LHCN-M2 (cell line): ENCODE measurements around the genes SVEP1, LPAR1, OR2K2 and PTGR1.

- RAMPAGE, long total RNA = no peak
Measured at GRCh38 chr9:109861426-109861681, 81.4 kb downstream of the PALM2AKAP2 start.

DNA sequence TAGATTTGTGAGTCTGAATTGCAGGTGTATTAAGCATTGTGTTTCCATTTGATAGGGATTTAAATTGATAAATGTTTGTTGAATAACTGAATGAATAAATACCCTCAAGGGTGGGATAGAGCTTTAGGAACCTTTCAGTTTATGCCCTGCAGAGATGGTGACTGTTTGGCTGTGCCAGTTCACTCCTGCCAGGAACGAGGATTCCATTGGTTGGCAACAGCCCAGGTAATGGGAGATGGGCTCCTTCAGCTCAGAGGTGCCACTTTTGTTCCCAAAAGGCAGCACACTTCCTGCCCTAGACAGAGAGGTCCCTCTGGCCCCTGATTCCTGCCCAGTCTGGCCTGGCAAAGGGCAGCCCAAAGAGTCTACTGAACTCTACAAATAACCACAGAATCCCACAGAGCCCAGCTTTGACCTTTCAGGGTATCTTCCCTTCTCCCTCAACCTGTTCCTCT, 1.6 kb downstream of the C9orf152 start:
- RAMPAGE, long total RNA = no peak

DNA sequence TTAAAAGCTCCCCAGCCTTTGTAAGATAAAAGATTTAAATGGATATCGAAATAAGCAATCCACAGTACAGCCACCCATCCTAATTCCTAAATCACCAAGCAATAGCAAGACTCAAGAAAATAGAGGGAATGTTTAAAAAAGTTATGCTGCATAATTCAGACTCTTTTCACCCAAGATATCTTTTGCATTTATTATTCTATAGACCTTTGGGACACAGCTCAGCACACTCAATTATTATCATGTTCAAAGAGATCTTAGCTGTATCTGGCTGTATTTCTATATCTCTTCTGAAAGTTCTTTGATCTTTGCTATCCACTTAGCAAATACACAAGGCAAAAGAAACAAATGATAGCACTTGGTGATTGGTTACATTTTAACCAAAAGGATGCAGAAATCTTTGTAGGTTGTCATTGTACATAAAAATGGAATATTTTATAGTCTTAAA, 6.9 kb upstream of the C9orf152 start:
- RAMPAGE, long total RNA = no peak

DNA sequence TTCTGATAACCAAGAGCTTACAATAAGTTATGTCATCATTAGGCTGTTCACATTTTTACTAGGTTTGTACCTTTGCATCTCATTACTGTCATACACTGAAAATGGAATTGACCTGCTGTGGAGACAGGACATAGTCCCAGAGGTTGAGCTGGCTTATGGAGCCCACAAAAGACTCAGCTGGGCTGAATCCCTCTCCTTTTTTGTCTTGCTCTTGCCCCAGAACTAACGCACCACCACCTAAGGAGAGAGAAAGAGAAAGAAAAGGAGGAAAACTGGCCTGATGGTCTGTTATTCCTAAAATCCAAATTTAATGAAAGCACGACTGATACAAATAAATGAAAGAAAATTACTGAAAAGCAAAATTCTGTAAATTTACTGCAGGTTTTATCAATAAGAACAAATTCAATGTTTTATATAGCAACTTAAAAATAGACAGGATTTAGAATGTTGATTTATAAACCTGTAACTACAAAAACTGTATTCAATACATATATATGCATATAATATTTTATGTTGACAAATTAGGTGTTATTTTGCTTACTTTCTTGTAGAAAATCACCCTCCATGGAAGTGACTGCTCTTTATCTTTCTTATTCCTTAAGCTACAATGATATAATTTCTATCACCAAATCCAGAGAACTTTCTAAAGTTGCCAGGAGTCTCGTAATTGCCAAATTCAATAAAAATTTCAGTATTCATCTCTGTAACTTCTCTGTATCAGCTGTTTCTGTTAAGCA, 98.8 kb upstream of the TXNDC8 start:
- RAMPAGE, long total RNA = no peak

GRCh38 chr9:110441272-110441789, 103.7 kb upstream of the TXNDC8 start:
- RAMPAGE, long total RNA = no peak

- RAMPAGE, long total RNA = no peak
Measured at GRCh38 chr9:110445710-110446116, 108.0 kb upstream of the TXNDC8 start.

DNA sequence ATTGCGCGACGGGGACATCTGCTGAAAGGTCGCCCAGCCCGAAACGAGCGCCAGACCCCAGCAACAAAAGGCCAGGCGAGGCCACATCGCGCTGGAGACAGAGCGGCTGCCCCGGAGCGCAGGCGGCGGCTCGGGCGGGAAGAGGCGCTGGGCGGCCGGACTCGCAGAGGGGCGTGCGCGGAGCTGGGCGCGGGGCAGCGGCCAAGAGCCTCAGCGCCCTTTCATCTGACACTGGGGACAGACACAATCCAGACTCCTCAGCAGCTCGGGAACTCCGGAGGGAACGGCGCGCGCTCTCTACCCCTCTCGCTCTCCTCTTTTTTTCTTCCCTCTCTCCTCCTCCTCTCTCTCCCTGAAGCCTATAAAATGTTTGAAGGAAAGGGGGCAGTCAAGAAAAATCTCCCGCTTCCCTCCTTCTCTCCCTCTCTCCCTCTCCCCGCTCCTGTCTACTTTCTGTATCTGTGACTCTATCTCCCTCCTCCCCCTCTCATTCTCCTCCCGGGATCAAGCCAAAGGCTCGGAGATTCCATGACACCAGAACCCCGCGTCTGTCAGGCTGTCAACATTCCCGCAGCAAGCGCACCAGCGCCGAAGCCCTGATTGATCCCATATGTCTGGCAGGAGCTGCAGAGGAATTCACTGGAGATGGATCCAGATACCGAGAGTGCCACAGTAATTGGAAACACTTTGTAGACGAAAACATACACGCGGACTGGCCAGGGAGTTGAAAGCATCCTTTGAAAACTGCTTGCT, at the start of gene SVEP1:
Gene SVEP1 (minus strand): TSS at position 285 of the 753 bp plus-strand sequence.
- RAMPAGE, long total RNA = no peak

- RAMPAGE, long total RNA = no peak
Measured at GRCh38 chr9:110727870-110728580, 59.4 kb downstream of the MUSK start.

GRCh38 chr9:110895496-110896053, 142.7 kb downstream of the LPAR1 start:
- RAMPAGE, long total RNA = no peak

DNA sequence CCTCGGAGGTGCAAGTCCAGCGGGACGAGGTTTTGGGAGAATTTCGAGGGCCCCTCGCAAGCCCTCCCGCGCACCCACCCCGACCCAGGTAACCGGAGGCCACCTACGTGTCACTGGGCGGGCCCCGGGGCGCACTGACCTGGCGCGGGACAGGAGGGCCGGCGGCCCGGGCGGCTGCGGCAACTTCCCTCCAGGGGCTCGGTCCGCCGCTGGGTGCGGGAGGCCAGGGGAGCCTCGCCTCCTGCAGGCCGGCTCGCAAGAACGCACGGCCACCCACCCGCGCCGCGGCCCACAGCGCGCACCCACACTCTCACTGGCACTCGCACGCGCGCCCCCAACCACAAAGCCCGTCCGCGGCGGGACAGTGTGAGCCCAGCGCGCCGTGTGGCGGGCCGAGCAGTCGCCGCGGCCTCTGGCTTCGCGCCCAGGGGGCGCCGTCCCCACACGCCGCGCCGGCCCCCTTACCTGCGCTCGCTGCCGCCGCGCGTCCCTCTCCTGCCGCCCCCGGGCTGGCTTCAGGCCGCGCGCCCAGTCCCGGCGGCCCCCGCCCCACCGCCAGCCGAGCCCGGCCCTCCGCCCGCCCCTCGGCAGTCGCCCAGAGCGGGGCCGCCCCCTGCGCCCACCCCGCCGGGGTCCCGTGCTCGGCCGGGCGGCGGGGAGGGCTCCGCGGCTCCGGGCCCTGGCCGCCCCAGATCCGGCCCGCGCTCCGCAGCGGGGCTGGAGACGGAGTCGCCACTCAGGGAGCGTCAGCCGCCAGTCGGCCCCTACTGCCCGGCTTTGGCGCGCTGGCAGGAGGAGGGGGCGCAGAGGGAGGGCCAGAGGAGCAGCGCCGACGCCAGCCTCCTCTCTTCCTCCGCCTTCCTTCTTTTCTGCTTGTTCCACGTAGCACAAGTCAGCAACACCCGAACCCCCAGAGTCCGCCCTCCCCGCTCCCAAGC, at the start of gene LPAR1:
Gene LPAR1 (minus strand): TSS at position 769 of the 938 bp plus-strand sequence.
- RAMPAGE, long total RNA = no peak

DNA sequence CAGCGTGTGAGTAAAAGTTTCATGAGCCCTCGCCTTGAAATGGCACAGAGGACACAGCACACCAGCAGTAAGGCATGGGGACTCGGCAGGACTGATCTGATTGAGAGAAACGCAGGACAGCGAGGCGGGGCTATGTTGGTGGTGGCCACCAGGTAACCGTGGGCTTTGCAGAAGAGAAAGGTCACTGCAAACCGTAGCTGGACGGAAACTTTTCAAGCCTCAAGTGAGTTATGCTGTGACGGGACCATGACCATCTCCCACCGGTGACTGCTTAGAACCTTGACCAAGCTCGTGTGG, 1.2 kb upstream of the LPAR1 start:
- RAMPAGE, long total RNA = no peak

- RAMPAGE, long total RNA = no peak
Measured at GRCh38 chr9:111330132-111330425, at the start of gene OR2K2. OR2K2 (minus strand) TSS chr9:111330224.

DNA sequence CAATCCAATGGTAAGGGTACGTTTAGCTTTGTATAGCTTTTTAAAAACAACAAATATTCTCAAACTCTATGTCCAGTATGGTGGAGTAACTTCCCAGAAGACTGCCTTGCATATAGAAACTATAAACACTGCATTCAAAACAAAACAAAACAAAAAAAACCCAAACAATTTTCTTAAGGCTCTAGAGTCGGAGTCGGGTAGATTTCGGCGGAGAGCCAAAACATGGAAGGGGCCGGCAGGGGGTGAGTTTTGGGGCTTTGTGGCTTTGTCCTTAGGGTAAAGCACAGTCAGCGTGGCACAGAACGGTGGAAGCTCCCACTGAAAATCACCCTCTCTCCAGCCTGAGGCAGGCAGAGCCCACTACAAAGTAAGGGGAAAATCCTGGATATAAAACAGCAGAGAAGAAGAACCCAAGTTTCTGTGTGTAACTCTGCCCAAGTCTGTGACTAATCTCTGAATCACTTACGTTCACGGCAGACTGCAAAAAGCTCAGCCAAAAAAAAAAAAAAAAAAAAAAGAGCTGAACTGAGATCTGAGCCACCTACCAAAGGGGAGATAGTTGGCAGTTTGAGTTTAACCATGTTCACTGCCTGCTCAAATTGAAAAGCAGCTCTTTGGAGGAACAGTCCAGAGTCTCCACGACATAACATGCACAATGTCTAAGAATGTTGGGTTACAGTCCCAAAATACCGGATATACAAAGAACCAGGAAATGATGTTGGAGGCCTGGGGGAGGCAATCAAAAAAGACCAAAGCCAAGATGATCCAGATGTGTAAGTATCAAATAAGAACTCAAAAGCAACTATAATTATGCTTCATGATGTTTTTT, 26.6 kb upstream of the OR2K2 start:
- RAMPAGE, long total RNA = no peak

GRCh38 chr9:111361993-111362590, 32.1 kb upstream of the OR2K2 start:
- RAMPAGE, long total RNA = no peak

- RAMPAGE, long total RNA = no peak
Measured at GRCh38 chr9:111481351-111481732, 2.8 kb downstream of the ECPAS start.

DNA sequence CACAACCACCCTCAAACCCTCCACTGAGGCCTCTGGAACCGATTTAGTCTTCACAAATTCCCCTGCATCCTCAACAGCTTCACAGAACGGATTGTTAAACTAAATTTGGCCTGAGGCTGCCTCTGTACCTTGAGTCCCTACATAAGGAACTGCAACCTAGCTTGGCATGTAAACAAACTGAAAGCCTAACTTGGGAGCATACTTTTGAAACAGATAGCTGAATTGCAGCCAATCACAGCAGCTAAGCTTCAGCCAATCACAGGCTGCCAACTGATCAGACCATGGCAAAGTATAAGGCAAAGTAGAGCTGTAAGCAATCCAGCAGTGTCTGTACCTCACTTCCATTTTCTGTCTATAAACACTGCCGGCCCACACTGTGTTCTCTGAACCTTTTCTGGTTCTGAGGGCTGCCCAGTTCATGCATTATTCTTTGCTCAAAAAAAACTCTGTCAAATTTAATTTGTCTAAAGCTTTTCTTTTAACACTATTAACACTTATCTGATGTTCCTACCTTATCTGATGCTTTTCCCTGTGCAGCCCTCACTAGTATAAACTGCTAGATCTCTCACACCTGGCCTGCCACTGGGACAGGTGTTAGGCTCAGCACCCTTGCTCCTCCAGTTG, 8.9 kb upstream of the ZNF483 start:
- RAMPAGE, long total RNA = no peak

DNA sequence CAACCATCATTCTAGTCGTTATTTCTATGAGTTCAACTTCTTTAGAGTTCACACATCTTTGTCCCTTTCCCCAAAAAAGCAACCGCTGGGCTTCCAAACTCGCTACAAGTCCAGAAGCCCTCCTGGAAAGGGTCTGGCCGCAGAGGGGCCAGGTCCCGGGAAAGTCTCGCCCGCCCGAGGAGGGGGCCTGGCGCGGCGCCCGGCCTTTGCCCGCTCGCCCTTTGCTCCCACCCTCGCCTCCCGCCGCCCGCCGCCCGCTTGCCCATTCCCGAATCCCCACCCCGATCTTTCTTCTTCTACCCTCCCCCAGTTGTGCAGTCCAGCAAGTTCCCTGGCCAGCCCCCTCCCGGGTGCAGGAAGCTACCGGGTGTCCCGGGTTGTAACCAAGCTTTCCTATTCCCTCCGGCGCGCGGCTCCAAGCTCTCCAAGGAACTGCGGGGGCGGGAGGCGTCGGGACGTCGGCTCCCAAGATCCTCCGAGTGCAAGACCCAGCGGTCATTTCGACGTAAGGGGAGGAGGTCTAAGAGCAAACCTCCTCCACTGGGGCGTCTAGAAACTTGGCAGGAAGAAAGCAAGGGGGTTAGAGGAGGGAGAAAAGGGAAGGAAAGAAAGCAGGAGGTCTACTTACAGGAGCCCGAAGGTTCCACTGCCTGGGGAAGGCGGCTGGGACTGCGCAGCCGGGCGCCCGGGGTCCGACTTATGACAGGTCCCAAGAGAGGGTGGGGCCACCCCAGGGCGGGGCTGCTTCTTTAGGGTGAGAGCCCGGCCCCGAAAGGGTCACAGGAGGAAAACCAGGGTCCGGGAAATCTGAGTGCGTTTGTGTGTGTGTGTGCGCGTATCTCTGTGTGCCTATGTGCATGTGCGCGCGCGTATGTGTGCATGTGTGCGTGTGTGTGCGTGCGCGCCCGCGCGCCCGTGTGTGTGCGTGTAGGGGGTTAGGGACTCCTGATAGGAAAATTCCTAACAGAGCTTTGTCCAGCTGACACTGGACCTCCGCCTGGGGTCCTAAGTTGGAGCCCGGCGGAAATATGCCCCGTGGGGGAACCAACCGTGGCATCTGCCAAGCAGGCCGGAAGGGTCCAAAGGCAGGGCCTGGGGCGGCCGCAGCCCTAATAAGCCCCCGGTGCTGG, at the start of gene PTGR1:
Gene PTGR1 (minus strand): TSS at position 673 of the 1,130 bp plus-strand sequence.
- RAMPAGE, long total RNA = start-site peak on the minus strand centred at position 434 of the sequence, 11 bp wide, 59 reads; start-site peak on the minus strand centred at position 672 of the sequence, 8 bp wide, 44 reads

DNA sequence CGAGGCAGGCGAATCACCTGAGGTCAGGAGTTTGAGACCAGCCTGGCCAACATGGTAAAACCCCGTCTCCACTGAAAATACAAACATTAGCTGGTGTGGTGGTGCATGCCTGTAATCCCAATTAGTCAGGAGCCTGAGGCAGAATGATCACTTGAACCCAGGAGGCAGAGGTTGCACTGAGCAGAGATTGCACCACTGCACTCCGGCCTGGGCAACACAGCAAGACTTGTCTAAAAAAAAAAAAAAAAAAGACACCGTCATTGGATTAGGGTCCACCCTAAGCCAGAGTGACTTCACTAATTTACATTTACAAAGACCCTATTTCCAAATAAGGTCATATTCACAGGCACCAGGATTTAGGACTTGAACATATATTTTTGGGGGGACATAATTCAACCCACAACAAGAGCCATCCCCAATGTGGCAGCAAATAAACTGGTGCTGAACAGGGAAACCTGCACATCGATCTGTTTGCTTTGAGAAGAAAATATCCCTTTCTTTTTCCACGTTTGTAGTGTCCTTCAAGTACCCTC, 3.8 kb upstream of the DNAJC25 start:
- RAMPAGE, long total RNA = no peak

DNA sequence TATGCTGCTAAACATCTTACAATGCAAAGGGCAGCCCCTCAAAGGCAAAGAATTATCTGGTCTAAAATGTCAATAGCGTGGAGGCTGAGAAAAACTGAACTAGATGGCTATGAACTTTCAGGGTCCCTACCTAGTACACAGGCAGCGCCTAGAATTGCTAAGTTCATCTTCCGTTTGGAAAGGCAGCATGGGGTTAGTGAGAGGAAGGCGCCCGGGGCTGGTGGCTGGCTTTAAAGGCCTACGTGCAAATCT, 463 bp upstream of the DNAJC25 start:
- RAMPAGE, long total RNA = no peak

DNA sequence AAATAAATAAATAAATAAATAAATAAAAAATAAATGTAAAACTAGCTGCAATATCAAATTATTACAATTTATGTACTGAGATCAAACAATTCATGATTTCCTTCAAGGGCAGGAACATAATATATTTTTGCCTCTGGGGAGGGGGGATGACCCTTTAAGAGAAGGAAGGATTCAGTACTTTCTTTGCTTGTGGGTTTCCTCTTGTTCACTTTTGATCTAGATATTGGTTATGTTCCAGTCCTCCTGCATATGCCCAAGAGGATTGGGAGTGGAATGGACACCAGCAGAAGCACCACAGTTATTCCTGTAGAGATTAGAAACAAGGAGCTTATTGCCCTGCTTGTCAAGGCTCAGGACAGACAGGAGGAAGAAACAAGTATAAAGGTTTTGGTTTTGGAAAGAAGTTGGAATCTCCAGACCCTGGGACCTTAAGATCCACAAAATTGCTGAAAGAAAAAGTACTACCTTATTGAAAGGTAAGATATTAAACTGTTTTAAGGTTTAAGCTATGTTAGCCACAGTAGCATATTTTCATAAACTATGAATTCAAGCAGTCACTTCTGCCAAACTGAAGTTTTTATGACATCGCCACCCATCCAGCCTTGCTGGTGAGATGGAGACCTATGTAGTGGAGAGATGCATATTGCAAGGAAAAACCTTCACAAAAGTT, 11.6 kb downstream of the DNAJC25 start:
- RAMPAGE, long total RNA = no peak